ENCODE data around the gene SEMA4D.

GRCh38 chr9:86721696-86722452, 225.4 kb downstream of the GAS1 start:
- PRO-cap = no peak
- RRBS = no CpG with 5 or more reads among the region's 7 CpGs

GRCh38 chr9:87147897-87148376, 200.6 kb upstream of the GAS1 start:
- PRO-cap = no peak
- RRBS = no CpG with 5 or more reads among the region's 10 CpGs

DNA sequence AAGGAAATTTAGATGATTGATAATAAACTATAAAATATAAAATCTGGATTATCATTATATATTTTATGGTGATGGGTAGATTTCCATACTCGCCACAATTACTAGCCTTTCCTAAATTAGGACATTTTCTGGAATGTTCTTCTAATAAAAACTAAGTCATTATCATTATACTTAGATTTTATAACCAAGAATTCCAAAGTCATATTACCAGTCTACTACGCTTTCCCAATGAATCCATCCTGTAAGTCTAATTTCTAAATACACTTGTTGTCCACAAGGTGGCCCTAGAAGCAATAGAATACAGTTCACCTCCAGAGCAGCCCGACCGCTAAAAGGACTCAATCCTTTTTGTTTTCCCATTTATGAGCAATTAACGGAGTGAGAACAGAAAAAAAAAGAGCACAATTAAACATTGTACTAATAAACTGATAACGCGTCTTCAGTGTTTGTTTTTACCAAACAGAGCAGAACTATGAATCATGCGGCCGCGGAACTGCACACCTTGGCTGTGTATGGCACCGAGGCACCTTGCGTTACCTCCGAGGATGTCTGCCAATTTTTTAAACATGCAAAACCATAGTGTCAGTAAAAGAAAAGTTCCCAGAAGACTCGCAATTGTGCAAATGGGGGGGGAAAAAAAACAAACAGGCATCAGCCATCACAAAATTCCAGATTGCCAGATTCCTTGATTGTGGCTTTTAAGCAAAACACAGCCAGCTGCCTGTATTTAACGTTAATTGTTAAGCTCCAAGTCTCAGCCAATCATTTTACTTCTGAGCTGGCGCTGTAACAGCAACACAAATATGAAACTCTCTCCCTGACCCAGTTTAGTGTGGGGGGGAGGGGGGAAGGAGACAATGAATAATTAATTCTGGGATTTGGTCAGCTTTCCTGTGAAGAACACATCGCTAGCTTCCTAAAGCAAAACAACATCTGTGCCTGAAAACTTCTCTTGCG, 160.6 kb upstream of the DAPK1 start:
- PRO-cap = no peak
- RRBS = no CpG with 5 or more reads among the region's 18 CpGs

DNA sequence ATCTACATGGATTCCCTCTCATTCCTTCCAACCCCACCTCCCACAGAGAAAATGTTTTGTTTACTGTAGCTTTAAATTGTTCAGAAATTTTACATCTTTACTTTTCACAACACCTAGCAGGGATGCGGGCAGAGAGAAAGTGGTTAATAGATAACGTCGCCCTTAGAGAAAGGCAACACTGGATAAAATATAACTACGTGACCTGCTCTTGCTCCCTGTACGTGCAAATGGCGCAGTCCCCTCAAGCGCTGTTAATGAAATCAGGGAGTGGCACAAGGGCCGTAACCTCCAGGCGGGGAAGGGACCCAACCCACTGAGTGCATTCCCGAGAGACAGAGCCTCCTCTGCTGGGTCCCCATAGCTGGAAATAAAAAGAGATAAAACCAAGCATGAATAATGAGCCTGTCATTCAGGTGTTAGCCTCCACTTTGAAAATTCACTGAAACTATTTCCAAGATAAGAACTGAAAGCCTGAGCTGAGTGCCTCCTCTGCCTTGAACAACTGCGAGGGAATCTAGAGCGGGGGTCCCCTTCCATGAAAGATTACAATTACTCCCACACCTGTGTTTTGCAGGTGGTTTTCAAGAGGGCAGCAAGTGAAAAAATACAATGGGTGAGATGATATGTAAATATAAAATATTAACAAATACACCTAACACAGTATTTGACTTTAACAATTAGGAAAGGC, 125.1 kb upstream of the DAPK1 start:
- PRO-cap = bidirectional peak, plus-strand start at position 476 of the sequence, minus-strand start at position 253 of the sequence
- RRBS = no CpG with 5 or more reads among the region's 12 CpGs

DNA sequence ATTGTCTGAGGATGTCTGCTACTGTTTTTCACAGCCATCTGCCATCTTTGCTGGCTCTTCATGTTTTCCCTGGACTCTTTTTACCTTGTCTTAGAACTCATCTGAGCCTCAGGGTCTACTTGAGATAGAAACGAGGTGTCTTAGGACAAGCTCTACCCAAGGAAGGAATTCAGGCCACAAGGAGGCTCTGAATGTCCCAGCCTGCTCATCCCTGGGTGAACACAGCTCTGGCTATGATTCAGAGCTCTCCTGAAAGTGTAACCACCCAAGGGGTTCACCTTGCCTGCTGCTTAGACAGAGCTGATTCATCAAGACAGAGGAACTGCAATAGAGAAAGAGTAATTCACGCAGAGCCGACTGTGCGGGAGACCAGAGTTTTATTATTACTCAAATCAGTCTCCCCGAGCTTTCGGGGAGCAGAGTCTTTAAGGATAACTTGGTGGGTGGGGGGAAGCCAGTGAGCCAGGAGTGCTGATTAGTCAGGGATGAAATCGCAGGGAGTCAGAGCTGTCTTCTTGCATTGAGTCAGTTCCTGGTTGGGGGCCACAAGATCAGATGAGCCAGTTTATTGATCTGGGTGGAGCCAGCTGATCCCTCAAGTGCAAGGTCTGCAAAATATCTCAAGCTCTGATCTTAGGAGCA, 123.7 kb upstream of the DAPK1 start:
- PRO-cap = no peak
- RRBS = no CpG with 5 or more reads among the region's 7 CpGs

- PRO-cap = no peak
- RRBS = no CpG with 5 or more reads among the region's 7 CpGs
Measured at GRCh38 chr9:87499192-87499581, 1.5 kb downstream of the DAPK1 start.

- PRO-cap = no peak
- RRBS = no CpG with 5 or more reads among the region's 7 CpGs
Measured at GRCh38 chr9:87502206-87503096, 4.8 kb downstream of the DAPK1 start.

- PRO-cap = no peak
- RRBS = no CpG with 5 or more reads among the region's 17 CpGs
Measured at GRCh38 chr9:87686020-87686674, 39.8 kb upstream of the CTSL start.

GRCh38 chr9:88528362-88528661, 6.7 kb upstream of the NXNL2 start:
- PRO-cap = no peak
- RRBS = no CpG with 5 or more reads among the region's 1 CpG

DNA sequence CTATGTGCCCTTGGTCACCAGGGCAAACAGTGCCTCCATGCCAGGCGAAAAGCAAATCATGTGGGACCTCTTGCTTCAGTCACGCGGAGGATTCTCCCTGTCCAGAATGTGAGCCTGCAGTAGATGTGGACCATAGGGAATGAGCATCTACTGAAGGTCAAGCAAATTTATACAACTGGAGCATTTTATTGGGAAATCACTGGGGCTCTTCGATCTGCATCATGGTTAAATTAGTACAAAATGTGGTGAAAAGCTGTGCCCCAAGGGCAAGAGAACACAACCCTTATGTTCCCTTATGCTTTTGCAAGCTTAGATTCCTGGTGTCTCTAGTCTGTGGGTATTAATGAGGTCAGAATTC, 111.5 kb downstream of the NXNL2 start:
- PRO-cap = no peak
- RRBS = no CpG with 5 or more reads among the region's 4 CpGs

GRCh38 chr9:88742441-88743007, 207.5 kb downstream of the NXNL2 start:
- PRO-cap = no peak
- RRBS = 61% methylated on average over 3 of the region's 7 CpGs

DNA sequence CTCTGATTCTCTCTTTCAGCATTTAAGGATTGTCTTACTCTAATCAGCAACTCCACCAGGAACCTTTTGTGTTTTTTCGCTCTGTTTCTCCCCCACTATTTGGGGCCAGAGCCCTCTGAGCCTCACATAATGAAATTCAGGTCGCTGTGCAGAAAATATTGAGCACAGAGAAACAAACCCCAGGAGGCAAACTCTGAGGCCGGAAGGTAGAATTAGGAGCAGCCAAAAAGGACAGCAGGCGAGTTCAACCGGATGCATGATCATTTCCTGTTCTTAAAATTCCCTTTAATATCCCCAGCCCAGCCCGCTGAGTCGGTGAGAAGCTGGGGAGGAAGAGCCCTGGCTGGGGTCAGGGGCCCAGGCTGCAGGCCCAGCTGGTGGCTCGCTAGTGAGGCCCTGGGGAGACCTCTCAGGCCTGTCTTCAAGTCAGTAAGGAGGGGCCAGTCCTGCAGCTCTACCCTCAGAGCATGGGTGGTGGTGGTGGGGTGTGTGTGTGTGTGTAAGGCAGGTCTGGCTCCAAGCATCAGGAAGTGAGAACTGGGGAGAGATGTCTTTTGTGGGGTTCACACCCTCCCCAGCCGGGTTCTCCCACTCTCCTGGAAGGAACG, 213.4 kb upstream of the S1PR3 start:
- PRO-cap = no peak
- RRBS = 60% methylated on average over 1 of the region's 10 CpGs

DNA sequence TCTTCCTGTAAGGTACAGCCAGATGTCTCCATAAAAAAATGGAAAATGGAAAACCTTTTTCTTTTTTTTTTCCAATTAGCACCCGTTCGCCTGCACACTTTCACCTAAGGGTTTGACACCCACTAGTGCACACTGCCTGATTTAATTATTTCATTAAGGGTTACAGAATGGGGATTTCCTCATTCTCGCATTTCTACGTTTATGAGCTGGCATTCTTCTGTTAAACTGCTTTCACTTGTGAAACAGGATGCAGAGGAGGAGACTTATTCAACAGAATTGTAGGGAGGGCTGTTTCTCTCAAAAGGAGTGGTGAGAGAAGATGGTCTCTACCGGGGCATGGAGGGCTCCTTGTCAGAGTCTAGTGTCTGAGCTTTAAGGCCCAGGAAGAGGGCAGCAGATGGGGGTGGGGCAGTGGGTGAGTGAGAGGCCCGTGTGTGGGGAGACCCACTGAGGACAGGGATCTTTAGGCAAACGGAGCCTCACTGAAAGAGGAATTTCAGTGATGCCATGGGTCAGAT, 2.1 kb upstream of the S1PR3 start:
- PRO-cap = no peak
- RRBS = no CpG with 5 or more reads among the region's 7 CpGs

- PRO-cap = no peak
- RRBS = 72% methylated on average over 2 of the region's 6 CpGs
Measured at GRCh38 chr9:89038043-89038497, 46.8 kb downstream of the S1PR3 start.

DNA sequence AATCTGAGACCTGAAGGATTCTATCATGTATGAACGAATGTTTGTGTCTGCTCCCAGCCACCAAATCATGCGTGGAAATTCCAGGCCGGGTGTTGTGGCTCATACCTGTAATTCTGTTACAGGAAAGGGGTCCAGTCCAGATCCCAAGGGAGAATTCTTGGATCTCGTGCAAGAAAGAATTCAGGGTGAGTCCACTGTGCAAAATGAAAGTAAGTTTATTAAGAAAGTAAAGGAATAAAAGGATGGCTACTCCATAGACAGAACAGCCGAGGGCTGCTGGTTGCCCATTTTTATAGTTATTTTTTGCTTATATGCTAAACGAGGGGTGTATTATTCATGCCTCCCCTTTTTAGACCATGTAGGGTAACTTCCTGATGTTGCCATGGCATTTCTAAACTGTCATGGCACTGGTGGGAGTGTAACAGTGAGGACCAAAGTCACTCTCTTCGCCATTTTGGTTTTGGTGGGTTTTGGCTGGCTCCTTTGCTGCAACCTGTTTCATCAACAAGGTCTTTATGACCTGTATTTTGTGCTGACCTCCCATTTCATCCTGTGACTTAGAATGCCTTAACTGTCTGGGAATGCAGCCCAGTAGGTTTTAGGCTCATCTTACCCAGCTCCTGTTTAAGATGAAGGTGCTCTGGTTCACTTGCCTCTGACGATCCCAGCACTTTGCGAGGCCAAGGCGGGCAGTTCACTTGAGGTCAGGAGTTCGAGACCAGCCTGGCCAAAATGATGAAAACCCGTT, 2.1 kb upstream of the CKS2 start:
- PRO-cap = no peak
- RRBS = no CpG with 5 or more reads among the region's 12 CpGs

DNA sequence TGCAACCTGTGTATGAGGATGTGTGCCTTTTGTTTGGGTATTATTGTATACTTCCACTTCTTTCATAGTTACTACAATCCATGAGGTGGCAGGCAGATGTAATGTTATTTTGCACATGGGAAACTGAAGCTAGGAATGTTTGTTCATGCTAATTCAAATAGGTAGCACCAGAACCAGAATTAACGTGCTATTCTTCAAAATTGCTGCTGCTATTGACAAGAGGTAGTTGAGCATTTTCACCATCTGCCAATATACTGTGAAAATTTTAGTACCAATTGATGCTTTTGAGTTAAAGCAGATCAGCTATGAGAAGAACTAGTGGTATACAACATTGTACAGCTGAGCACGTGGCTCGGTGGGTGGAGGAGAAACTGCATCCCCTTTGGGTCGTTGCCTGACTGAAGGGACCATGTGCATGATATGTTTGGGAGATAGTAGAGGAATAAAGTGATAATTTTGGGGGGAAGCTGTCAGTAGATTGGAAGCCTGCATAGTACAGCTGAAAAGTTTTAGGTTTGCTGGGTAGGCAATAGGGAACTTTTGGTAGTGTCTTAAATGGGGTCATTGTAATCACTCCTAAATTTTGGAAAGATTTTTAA, 4.2 kb downstream of the SECISBP2 start:
- PRO-cap = no peak
- RRBS = no CpG with 5 or more reads among the region's 4 CpGs

GRCh38 chr9:89362892-89363257, 44.6 kb downstream of the SECISBP2 start:
- PRO-cap = no peak
- RRBS = no CpG with 5 or more reads among the region's 3 CpGs

DNA sequence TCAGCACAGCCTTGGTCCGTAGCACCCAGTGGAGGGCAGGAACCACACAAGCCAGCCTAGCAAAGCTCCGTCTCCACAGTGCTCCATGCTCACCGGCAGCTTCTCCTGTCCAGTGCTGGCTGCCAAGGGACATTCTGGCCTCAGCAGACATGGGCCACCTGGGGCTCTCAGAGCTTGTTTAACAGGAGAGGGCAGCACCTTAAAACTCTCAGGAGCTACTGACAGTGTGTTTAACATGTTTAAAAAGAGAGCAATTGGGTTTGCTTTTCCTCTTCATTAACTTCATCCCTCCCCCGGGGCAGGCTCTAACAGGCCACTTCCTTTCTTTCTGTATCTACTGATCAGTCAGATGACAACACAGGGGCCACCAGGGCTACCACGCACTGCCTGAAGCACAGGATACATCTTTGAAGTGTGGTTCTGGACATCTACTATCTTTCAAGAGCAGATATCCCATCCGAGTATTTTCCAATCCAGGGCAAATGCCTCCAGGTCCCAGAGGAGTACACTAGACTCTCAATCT, 57.1 kb downstream of the SECISBP2 start:
- PRO-cap = no peak
- RRBS = no CpG with 5 or more reads among the region's 6 CpGs

GRCh38 chr9:89455305-89456069, 42.4 kb downstream of the SEMA4D start:
- PRO-cap = no peak
- RRBS = no CpG with 5 or more reads among the region's 16 CpGs

- PRO-cap = unidirectional peak, minus-strand start at chr9:89498089
- RRBS = 3% methylated on average over 36 of the region's 69 CpGs
Measured at GRCh38 chr9:89497698-89498672, at the start of gene SEMA4D. TSS of gene SEMA4D (minus strand) at chr9:89498113.